Measurements from ENCODE around the genes CX3CR1, RPSA and ZNF619.

DNA sequence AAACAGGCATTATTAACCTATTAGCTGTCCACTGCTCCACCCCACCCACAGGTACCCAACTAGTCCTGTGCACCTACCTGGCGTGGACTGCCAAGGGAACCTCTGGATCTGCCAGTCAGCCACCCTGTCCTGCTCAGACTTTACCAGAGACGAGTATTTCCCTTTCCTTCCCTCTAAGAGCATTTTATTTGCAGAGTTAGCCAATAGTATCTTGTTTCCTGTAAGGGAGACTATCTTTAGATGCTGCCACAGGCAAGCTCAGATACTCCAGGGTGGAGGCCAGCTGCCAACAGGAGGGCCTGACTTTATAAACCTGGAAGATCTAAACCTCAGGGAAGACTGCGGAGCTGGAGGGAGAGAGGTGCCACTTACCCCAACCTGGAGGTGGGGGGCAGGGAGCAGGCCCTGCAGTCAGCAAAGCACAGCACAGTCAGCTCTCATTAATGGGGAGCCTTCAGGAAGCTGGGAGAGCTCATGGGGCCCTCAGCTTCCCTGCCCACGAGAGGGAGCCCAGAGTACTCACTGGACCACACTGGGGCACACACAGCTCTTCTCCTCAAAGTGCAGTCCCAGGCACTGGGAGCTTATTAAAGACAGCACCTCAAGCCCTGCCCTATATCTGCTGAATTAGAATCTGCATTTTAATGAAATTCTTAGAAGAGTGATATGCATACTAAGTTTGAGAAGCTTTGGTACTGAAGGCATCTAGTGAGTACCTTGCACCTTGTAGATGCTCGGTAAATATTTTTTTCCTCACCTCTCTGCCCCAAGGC is at the start of gene CX3CR1:
Gene CX3CR1 (minus strand): TSS at position 160 of the 773 bp plus-strand sequence.
- RRBS = no CpG with 5 or more reads among the region's 5 CpGs
CAGE:
- cytosol, long polyA plus RNA = no peak
- long polyA plus RNA = no peak
- nucleus, long polyA plus RNA = no peak

GRCh38 chr3:39406206-39407268 is at the start of gene RPSA:
TSS of gene RPSA (plus strand) at chr3:39406720.
- RRBS = 1% methylated on average over 15 of the region's 65 CpGs
CAGE:
- cytosol, long polyA plus RNA = start-site peak on the plus strand at chr3:39406719-39406758, 9,067 and 12,191 reads in 2 replicates; start-site peak on the plus strand at chr3:39406941-39407069, 1,237 and 1,161 reads in 2 replicates
- long polyA plus RNA = start-site peak on the plus strand at chr3:39406719-39406758, 11,923 and 6,034 reads in 2 replicates; start-site peak on the plus strand at chr3:39406943-39407059, 1,369 and 1,398 reads in 2 replicates
- nucleus, long polyA plus RNA = start-site peak on the plus strand at chr3:39406717-39406755, 398 and 4,263 reads in 2 replicates; start-site peak on the plus strand at chr3:39406944-39407061, 386 and 495 reads in 2 replicates

GRCh38 chr3:39410823-39411401 is 4.4 kb downstream of the RPSA start:
- RRBS = no CpG with 5 or more reads among the region's 9 CpGs
CAGE:
- cytosol, long polyA plus RNA = no peak
- long polyA plus RNA = no peak
- nucleus, long polyA plus RNA = no peak

DNA sequence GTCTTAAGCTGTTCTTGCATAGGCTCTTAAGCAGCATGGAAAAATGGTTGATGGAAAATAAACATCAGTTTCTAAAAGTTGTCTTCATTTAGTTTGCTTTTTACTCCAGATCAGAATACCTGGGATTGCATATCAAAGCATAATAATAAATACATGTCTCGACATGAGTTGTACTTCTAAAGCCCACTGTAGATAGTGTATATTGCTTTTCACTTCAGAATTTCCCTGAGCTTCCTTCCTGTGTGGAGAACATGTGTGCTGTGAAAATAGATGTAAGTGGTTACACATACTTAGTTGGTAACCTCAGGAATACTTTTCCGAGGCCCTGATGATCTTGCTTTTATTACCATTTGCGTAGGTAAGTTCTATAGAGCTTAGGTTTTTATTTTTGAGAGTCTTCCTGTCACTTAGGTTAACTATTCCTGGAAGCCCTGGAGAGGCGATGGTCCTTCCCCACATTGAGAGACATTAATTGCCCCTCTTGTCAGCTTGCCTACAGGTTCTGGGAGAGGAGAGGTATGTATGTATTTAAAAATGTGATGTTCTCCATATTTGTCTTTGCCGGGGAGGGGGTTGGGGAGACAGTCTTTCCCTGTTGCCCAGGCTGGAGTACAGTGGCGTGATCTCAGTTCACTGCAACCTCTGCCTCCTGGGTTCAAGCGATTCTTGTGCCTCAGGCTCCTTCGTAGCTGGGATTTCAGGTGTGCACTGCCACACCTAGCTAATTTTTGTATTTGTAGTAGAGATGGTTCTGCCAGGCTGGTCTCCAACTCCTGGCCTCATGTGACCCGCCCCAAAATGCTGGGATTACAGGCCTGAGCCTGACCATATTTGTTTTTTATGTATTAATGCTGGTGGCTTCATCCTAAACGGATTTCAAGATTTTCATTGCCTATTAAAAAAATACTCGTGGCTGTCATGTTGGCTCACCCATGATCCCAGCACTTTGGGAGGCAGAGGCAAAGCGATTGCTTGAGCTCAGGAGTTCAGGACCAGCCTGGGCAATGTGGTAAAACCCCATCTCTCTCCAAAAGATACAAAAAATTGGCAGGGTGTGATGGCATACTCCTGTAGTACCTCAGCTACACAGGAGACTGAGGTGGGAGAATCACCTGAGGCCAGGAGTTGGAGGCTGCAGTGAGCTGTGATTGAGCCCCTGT is 6.2 kb downstream of the RPSA start:
- RRBS = no CpG with 5 or more reads among the region's 12 CpGs
CAGE:
- cytosol, long polyA plus RNA = no peak
- long polyA plus RNA = no peak
- nucleus, long polyA plus RNA = no peak

GRCh38 chr3:39646175-39646546 is 163.2 kb upstream of the MYRIP start:
- RRBS = no CpG with 5 or more reads among the region's 1 CpG
CAGE:
- cytosol, long polyA plus RNA = no peak
- long polyA plus RNA = no peak
- nucleus, long polyA plus RNA = no peak

- RRBS = no CpG with 5 or more reads among the region's 13 CpGs
CAGE:
- cytosol, long polyA plus RNA = no peak
- long polyA plus RNA = no peak
- nucleus, long polyA plus RNA = no peak
Measured at GRCh38 chr3:39954397-39955434, 145.3 kb downstream of the MYRIP start.

- RRBS = no CpG with 5 or more reads among the region's 4 CpGs
CAGE:
- cytosol, long polyA plus RNA = no peak
- long polyA plus RNA = no peak
- nucleus, long polyA plus RNA = no peak
Measured at GRCh38 chr3:40209548-40210177, 99.8 kb upstream of the EIF1B start.

- RRBS = no CpG with 5 or more reads among the region's 4 CpGs
CAGE:
- cytosol, long polyA plus RNA = no peak
- long polyA plus RNA = no peak
- nucleus, long polyA plus RNA = no peak
Measured at GRCh38 chr3:40461170-40461666, 4.1 kb downstream of the RPL14 start.

DNA sequence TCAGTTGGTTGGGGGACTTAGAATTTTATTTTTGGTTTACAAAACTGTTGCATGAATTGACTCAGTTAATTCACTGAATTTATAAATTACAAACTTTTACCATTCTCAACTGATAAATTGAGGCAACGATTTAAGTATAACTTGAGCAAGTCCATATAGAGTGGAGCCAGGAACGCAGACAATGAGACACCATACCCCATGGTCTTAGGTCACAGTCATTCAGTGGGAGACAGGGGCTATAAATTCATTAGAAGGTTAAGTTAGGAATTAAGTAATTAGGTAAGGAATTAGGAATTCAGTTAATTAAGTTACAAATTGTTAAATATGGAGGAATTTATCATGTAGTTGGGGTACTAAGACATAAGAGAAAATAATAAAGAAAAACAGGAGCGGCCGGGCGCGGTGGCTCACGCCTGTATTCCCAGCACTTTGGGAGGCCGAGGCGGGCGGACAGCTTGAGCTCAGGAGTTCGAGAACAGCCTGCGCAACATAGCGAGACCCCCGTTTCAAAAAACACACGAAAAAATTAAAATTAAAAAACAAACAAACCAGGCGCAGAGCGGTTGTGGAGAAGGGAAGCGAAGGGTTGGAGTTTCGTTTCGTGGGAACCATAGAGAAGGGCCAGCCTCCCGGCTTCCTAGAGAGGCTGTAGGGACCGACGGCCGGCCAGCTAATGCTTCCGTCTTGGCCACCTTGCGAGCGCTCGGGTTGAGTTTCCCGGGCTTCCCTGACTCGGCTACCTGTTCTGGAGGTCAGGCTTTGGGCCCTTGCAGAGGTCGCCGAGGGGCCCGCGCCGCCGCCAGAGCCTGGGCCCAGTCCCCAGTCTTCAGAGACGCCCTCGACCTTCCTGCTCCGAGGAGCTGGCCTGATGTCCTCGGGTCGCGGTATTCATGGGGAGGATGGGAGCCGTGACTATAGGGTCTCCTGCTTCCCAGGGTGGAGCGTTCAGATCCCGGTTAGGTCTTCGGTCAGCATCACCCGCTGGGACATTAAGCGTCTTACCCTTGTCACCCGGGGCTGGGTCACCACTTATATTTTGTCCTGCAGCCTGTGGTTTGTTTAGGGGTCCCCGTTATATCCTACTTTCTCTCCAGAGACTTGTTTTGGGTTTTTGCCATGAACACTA is at the start of gene ZNF619:
Gene ZNF619 (plus strand): TSS at position 649 of the 1,126 bp plus-strand sequence.
- RRBS = 2% methylated on average over 11 of the region's 50 CpGs
CAGE:
- cytosol, long polyA plus RNA = no peak
- long polyA plus RNA = no peak
- nucleus, long polyA plus RNA = no peak

DNA sequence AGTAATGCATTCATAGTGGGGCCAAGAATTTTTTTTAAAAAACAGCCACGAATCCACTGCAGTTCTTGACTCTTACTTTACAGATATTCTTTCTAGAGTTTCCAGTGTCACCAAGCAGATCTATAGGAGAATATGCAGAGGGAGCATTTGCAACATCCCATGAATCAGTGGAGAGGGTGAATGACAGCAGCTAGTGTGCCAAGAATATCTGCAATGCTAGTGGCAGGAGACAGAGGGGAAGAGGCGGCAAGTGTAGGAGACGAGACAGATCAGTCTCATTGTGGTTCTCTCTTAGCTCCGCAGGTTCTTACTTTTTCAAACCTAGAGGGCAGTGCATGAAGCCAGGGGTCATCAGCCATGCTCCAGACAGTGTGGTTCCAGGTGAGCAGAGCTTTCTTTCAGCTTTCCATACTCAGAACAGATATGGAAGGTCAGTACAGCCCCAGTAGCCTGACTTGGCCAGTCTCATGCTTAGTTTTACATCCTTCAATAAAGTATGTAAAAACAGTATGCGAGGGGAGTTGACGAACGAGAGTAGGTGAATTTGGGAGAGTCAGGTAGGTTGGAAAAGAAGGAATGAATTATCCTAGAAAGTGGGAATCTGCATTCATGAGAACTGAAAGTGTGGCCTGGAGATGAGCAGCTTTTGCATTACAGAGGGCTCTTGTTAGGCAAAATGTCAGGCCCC is 845 bp downstream of the ZNF619 start:
- RRBS = no CpG with 5 or more reads among the region's 7 CpGs
CAGE:
- cytosol, long polyA plus RNA = no peak
- long polyA plus RNA = no peak
- nucleus, long polyA plus RNA = no peak

GRCh38 chr3:40523767-40524020 is 1.1 kb upstream of the ZNF621 start:
- RRBS = no CpG with 5 or more reads among the region's 2 CpGs
CAGE:
- cytosol, long polyA plus RNA = no peak
- long polyA plus RNA = no peak
- nucleus, long polyA plus RNA = no peak

GRCh38 chr3:40524091-40524644 is 592 bp upstream of the ZNF621 start:
- RRBS = no CpG with 5 or more reads among the region's 8 CpGs
CAGE:
- cytosol, long polyA plus RNA = no peak
- long polyA plus RNA = no peak
- nucleus, long polyA plus RNA = no peak

DNA sequence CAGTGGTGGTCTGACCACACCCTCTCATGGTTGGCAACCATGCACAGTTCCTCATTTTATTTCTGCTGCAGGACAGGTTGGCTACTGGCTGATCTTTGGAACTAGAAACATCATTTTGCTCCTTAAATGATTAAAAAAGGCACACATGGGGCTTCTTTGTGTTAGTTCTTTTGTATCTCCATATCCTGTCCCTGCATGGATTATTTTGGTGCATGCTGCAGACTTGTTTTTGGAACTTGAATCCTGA is 99.0 kb downstream of the ZNF621 start:
CAGE:
- cytosol, long polyA plus RNA = no peak
- long polyA plus RNA = no peak
- nucleus, long polyA plus RNA = no peak

GRCh38 chr3:40778822-40779328 is 254.1 kb downstream of the ZNF621 start:
- RRBS = no CpG with 5 or more reads among the region's 5 CpGs
CAGE:
- cytosol, long polyA plus RNA = no peak
- long polyA plus RNA = no peak
- nucleus, long polyA plus RNA = no peak

- RRBS = no CpG with 5 or more reads among the region's 10 CpGs
CAGE:
- cytosol, long polyA plus RNA = no peak
- long polyA plus RNA = no peak
- nucleus, long polyA plus RNA = no peak
Measured at GRCh38 chr3:40975439-40976421, 223.6 kb upstream of the CTNNB1 start.

DNA sequence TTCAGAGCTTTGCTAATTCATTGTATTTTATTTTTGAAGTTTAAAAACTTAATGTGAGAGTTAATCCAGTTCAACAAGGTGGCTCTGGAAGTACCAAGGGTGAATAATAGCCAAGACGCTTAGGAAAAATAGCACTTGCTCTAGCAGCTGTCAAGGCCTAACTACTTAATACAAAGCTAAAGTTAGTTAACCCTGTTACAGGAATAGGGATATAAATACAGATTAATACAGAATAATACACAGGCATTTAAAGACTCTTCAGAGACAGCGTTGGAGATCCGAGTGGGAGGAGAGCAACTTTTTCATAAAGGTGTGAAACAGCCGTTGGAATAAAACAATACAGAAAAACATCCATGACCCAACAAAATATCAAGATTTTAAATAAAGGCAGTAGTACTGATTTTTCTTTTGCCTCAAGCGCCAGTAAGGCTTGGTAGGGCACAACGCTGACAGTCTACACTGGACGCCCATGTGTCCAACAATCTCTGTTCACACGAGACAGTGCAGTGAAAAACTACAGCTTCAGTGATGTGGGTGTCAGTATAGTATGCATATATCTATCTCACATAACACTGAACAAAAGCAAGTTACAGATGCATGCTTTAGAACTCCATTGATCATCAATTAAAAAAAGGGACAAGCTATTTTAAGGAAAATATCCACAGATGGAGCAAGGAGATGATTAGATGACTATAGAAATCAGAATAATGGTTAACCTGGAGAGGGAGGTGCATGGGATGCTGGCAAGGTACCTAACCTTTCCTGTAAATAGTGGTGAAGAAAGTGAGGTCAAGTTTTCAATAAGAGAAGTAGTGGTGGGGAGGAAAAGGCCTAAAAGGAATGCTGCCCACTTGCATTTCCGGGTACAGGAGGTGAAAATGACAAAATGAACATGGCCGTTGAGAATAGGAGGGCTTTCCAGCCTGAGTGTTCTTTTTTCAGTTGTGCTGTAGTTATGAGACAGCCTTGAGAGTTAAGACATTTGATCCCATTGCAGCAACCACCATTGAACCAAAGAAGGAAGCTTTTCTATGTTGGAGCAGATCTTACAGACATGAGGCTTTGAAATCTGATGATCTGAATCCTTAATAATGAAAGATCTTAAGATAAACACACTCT is 42.6 kb downstream of the CTNNB1 start:
- RRBS = no CpG with 5 or more reads among the region's 10 CpGs
CAGE:
- cytosol, long polyA plus RNA = no peak
- long polyA plus RNA = no peak
- nucleus, long polyA plus RNA = no peak

- RRBS = no CpG with 5 or more reads among the region's 7 CpGs
CAGE:
- cytosol, long polyA plus RNA = no peak
- long polyA plus RNA = no peak
- nucleus, long polyA plus RNA = no peak
Measured at GRCh38 chr3:41627351-41628043, 334.4 kb downstream of the ULK4 start.

DNA sequence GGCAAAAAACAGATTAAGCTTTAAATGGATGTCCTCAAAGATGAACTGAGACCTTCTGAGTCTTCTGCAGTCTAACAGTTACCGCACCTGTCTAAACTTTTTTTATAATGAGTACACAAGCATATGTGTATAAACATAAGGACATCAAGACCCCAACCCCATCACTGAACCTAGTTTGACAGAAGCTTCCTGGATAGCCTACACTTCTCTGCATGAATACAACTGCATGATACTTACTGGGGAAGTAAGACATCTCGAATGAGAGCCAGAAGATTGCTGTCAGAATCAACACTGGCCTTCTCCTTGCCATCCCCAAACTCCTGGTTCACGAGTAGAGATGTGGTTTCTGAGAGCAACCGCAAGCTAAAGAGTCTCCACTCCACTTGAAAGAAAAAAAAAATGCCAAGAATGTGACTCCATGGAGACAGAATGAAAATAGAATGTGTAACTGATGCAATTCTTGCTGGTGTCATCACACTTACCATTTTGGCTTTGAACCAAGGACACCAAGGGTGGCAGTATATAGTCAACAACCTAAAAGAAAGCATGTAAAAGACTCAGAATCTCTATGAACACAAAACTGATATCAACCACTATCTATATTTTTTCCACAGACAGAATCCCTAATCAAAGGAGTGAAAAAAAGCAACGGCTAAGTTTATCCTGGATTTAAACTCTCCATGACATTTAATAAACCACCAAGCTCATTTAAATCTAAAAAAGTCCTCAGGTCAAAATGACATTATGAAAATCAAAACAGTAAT is 280.4 kb downstream of the ULK4 start:
- RRBS = no CpG with 5 or more reads among the region's 5 CpGs
CAGE:
- cytosol, long polyA plus RNA = no peak
- long polyA plus RNA = no peak
- nucleus, long polyA plus RNA = no peak

- RRBS = no CpG with 5 or more reads among the region's 11 CpGs
CAGE:
- cytosol, long polyA plus RNA = no peak
- long polyA plus RNA = no peak
- nucleus, long polyA plus RNA = no peak
Measured at GRCh38 chr3:41683631-41684262, 278.2 kb downstream of the ULK4 start.

DNA sequence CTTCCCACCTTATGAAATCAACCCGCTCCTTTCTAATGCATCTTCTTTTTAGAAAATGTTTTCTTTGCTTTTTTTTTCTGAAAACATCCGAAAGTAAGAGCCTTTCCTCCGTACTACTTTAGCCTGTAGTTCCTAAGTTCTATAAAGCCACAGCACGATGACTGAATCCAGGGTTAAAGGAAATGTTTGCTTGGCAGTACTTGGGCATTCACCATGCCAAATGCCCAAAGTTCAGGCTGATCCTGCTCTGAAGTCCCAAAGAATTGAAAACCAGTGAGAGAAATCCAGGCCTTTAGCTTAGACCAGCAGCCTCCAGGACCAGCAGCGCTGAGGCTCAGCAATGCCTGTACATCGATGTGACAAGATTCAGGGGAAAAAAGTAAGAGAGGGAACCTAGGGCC is 35.2 kb downstream of the CCK start:
- RRBS = no CpG with 5 or more reads among the region's 6 CpGs
CAGE:
- cytosol, long polyA plus RNA = no peak
- long polyA plus RNA = no peak
- nucleus, long polyA plus RNA = no peak